ENCODE results near the genes SLC6A8, L1CAM, RPL10 and ATP6AP1.

- PRO-cap: no peak
- RAMPAGE, long total RNA: no peak
These were observed 16.0 kb downstream of the CCNQ start for GRCh38 chrX:153582946-153583267.

GRCh38 chrX:153610322-153611092 lies 11.6 kb upstream of the CCNQ start:
- PRO-cap: no peak
- RAMPAGE, long total RNA: no peak

DNA sequence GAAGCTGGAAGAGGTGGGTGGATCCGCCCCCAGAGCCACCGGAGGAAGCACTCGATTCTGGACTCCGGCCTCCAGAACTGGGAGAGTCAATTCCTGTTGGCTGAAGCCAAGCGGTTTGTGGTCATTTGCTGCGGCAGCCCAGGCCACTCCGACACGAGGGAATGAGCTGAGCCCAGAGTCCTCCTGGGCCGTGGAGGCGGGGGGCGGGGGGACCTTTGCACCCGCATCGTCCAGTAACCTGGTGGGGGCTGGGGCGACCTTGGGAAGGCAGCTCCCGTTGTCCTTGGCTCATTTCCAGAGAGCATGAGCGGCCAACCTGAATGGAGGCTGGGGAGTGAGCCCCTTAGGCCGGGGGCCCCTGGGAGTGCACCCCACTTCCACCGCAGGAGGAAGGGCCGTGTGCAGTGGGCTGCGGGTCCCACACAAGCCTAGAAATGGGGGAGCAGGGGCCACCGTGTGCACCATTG lies 20.1 kb upstream of the DUSP9 start:
- PRO-cap: no peak
- RAMPAGE, long total RNA: no peak

- PRO-cap: no peak
- RAMPAGE, long total RNA: no peak
These were observed 645 bp upstream of the PNCK start for GRCh38 chrX:153674214-153674702.

DNA sequence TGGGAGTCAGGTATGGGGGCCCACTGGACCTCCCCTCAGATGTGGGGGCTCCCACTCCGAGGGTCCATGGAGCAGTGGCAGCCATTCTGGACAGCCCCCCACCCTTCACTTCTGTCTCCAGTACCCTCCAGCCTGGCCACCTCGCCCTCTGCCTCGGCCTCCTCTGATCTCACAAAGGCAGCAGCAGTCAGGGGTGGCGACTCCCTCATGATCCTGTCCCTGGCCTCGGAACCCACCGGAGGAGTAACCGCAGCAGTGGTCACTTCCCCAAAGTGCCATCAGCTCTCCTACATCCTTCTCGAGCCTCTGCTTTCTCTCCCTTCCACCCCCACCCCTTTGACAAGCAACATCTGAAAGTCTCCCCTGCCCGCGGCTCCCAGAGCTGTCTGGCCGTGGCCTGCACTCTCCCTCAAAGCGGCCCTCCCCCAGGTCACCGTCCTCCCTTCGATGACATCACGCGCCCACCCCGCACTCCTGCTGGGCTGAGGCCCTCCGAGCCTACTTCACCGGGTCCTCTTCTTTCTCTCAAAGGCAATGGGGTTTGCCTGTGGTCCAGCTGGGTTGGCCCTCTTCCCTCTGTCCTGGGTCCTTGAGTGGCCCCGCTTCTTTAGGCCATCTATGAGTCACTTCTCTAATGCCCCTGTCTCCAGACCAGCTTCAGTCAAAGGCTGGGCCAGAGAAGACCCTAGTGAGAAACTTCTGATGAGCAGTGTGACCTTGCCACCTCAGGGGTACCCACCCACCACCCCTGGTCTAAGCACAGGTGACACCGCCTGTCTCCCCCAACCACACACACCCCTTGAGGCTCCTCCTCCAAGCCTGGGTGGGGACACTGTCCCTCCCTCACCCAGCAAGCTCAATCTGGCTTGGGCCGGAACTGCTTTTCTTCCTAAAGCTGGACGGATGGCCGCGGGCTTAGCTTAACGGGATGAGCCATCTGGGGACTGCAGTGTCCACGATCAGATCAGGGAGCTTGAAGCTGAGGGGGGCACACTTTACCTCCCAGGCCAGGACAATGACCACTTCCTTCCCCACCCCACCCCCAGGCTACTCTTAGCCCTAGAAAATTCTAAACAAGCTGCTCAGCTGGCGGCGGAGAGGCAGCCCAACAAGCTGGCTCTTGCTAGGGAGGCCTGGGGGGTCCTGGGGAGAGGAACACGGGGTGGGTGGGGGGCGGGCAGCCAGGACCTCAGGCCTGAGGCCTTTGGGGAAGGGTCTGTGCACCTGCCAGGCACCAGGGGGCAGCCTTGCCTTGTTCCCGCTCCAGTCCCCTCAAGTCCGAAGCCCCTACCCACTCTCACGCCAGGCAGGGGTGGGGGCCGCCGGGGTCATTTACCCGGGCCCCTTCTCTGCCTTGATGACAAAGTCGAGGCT lies 1.2 kb upstream of the SLC6A8 start:
- PRO-cap: no peak
- RAMPAGE, long total RNA: no peak

DNA sequence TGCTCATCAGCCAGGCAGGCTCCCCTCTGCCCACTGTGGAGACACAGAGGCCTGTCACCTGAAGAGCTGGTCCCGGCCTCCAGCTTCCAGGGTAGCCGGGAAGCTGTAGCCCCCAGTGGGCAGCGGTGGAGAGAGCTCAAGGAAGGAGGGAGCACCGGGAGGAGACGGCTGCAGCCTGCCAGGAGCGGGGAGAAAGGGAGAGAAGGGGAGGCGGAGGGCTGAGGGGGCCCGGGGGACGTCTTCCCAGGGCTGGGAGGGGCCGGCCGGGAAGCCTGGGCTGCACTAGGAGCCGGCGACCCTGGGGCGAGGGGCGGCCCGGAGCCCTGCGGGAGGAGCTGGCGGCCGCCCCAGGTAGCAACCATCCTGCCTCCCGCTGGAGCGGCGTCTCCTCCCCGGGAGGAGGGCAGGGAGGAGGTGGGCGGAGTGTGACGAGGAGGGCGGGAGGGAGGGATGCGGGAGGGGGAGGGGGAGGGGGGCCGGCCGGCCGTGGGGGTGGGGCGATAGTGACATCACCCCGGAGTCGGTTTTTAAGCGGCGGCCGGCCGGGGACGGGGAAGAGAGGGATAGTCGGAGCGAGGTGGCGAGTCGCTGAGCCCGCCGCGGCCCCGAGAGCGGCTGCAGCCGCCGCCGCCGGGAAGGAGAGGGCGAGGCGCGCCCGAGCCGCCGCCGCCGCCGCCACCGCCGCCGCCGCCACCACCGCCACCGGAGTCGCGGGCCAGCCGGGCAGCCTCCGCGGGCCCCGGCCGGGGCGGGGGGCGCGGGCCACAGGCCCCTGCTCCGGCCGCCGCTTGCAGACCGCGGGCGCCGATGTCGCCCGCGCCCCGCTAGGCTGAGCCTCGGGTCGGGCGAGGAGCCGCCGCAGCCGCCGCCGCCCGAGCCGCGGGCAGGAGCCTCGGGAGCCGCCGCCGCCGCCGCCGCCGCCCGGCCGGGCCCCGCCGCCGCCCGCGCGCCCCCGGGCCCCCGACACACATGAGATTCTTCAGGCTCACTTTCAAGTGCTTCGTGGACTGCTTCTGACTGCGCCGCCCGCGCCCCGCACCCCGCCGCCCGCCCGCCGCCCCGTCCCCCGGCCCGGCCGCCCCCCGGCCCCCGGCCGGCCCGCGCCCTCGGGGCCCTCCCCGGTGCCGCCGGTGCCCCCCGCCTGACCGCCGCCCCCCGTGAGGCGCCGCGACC lies at the start of gene SLC6A8:
SLC6A8 (plus strand) TSS at position 554 of the 1,173 bp plus-strand sequence.
- PRO-cap: bidirectional peak, plus-strand start at position 555 of the sequence, minus-strand start at position 388 of the sequence
- RAMPAGE, long total RNA: no peak

DNA sequence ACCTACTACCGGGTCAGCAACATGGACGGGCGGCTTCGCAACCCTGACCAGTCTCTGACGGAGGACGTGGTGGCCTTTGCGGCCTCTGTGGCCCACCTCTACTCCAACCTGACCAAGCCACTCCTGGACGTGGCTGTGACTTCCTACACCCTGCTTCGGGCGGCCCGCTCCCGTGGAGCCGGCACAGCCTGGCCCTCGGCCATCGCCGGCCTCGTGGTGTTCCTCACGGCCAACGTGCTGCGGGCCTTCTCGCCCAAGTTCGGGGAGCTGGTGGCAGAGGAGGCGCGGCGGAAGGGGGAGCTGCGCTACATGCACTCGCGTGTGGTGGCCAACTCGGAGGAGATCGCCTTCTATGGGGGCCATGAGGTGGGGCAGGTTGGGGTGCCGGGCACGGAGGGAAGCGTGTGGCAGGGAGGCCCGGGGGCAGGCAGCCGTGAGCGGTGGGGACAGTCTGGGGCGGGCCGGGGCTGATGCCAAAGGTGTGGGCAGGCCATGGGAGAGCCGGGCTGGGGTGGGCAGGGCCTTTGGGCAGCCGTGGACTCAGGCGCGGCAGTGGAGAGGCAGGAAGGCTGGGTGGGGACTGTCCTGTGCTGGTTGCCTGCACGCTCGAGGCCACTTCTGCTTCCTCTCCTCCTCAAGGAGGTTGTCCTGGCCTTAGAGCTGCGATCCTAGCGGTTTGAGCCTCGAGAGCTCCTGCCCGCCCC lies 1.3 kb downstream of the ABCD1 start:
- PRO-cap: no peak
- RAMPAGE, long total RNA: no peak

GRCh38 chrX:153820572-153821018 lies 9.7 kb downstream of the PDZD4 start:
- PRO-cap: no peak
- RAMPAGE, long total RNA: no peak

DNA sequence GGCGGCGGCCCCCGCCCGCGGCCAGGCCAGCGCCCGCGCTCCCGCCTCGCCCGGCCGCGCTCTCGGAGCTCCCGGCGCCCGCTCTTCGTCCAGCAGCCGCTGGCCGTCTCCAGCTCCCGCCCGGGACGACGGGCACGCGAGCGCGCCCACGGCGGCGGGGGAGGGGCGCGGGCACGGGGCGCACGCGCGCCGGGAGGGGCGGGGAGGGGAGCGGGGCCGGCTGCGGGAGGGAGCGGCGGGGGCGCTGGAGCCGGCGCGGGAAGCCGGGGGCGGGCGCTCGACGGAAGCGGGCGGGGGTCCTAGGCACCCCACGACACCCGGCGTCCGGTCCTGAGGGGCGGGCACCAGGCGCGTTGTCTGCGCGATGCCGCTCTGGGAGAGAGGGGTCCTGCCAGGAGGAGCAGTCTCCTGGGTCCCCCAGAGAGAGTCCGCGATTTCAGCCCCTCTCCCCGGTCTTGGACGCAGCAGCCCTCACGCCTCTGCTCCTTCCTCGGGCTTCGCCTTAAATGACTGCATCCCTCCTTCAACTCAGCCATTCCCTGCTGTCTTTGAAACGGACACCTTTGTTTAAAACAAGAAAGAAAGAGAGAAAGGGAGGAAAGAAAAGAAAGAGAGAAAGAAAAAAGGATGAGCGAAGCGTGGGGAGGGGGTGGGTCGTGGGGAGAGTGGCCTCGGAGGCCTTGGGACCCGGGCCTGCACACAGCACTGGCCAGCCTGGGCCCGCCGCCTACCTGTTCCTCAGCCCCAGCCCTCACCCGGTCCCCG lies 615 bp upstream of the PDZD4 start:
- PRO-cap: no peak
- RAMPAGE, long total RNA: no peak

- PRO-cap: no peak
- RAMPAGE, long total RNA: no peak
These were observed at the start of gene L1CAM for GRCh38 chrX:153886023-153886715. TSS of gene L1CAM (minus strand) at chrX:153886173.

DNA sequence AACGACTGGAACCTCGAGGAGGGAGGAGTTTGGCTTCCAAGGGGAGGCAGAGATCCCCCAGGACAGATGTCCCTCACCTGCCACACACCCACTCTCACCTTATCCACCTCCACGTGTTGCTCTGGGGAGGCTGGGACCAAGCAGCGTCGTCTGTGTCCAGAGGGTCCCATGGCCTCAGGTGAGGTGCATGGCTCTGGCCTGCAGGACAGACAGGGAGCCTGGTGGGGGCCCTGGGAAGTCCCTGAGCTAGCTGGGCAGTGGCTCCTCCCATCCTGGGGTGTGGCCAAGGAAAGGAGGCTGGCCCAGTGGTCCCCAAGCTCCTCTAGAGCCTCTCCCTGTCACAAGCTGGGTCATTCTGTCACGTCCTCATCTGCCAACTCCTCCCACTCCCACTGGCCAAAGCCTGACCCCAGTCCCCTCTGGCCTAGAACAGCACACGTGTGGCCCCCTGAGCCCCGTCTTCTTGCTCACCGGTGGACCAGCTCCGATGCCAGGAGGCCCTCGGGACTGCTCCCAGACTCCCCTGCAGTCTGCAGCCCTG lies 4.6 kb downstream of the AVPR2 start:
- PRO-cap: no peak
- RAMPAGE, long total RNA: no peak

- PRO-cap: no peak
- RAMPAGE, long total RNA: no peak
These were observed 9.3 kb downstream of the TMEM187 start for GRCh38 chrX:153981551-153982458.

GRCh38 chrX:154017796-154018431 lies 1.8 kb downstream of the IRAK1 start:
- PRO-cap: no peak
- RAMPAGE, long total RNA: no peak

DNA sequence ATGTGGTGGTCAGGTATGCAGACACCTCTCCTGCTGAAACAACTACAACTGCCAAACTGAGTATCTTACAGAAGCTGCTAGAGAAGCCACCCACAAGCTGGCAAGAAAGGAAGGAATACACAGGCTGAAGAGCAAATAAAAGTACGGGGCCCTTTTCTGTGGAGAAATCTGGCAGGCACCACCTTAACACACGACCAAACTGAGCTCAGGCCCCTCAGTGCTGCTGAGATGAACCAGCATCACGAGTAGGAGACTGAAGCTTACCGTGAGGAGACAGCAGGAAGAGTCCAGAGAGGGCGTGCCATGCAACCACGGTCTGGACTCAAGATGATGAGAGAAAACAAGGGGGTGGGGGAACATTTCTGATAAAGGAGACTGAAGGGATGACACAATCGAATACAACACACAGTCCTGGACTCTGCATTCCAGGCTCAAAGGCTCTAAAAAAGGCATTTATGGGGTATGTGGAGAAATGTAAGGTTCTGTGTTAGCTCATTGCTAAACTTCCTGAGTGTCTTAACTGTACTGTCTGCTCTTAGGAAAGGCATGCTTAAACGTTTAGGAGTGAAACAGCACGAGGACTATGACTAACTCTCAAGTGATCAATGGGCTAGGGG lies 20.5 kb upstream of the IRAK1 start:
- PRO-cap: no peak
- RAMPAGE, long total RNA: no peak

DNA sequence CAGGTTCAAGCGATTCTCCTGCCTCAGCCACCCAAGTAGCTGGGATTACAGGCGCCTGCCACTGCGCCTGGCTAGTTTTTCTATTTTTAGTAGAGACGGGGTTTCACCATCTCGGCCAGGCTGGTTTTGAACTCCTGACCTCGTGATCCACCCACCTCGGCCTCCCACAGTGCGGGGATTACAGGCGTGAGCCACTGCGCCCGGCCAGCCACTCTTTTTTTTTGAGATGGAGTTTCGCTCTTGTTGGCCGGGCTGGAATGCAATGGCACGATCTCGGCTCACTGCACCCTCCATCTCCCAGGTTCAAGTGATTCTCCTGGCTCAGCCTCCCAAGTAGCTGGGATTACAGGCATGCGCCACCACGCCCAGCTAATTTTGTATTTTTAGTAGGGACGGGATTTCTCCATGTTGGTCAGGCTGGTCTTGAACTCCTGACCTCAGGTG lies 32.9 kb upstream of the IRAK1 start:
- PRO-cap: no peak
- RAMPAGE, long total RNA: no peak

DNA sequence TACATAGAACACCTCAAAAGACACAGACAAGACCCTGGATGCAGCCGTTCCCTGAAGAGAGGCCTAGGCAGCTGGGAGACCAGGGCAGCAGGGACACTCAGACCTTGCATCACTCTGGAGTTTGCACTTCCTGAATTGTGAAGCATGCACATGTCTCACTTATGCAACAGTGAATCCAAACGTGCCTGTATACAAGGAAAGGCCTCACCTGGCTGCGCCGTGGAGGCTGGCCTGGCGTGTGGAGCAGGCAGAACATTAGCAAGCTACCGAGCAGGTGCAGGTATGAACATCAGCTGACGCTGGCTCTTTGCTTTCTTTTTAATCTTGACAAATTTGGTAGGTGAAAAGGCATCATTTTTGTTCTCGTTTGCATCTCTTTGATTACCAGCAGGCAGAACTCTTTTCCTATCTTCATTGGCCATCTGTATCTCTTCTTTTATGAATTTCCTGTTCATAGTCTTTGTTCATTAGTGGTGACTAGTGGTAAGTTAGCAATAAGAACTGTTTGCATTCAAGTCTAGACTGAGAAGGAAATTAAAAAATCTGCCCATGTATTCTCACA lies 37.1 kb upstream of the IRAK1 start:
- PRO-cap: no peak
- RAMPAGE, long total RNA: no peak

DNA sequence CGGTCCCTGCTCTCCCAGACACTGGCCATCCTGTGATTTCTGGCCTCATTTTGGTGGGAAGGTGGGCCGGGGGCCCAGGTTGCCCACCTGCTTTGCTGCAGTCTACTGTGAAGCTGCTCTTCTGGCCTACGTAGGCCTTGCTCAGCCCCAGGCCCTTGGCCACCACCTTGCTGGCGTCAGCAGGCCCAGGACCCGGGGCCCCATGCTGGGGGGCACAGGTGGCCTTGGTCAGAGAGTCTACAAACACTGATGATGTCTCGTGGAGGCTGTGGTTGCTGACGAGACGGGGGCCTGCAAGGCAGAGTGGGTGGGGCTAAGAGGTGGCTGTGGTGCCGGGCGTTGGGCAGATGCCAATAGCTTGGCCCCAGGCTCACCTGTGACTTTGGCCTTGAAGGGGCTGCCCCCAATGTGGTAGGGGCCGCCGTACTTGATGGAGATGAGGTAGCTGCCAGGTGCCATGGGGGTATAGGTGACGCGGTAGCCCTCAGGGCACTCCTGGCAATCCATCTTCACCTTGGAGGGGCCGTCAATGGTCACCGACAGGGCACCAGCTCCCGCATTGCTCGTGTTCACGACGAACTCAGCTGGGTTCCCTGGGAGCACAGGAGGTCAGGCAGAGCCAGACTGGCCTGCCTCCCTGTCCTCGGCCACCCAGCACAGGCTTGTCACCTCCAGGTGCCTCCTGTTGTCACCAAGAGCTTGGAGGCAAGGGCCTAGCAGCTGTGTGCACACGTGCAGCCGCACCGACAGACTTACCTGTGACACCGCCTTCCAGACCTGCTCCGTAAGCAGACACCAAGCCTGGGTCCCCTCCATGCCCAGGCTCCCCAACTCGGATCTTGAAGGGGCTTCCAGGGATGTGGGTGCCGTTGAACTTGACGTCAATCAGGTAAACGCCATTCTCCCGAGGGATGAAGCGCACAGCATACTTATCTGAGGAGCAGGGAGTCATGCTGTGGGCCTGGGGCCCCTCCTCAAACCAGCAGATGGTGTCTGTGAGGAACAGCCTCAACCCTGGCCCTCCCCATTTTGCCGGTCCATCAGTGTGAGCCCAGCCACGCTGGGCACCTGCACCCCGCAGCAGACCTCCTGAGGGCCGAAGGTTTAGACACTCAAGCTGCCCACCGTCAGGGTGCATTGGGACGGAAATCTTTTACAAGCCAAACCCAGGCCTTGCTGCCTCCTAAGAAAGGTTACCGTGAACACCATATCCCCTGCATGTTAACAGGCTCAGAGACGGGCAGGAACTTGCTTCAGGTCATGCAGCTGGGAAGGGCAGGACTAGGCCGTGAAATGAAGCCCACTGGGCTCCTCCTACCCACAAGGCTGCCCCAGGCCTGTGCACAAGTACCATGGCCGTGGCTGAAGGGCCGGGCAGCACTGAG lies 24.7 kb downstream of the FLNA start:
- PRO-cap: no peak
- RAMPAGE, long total RNA: no peak

DNA sequence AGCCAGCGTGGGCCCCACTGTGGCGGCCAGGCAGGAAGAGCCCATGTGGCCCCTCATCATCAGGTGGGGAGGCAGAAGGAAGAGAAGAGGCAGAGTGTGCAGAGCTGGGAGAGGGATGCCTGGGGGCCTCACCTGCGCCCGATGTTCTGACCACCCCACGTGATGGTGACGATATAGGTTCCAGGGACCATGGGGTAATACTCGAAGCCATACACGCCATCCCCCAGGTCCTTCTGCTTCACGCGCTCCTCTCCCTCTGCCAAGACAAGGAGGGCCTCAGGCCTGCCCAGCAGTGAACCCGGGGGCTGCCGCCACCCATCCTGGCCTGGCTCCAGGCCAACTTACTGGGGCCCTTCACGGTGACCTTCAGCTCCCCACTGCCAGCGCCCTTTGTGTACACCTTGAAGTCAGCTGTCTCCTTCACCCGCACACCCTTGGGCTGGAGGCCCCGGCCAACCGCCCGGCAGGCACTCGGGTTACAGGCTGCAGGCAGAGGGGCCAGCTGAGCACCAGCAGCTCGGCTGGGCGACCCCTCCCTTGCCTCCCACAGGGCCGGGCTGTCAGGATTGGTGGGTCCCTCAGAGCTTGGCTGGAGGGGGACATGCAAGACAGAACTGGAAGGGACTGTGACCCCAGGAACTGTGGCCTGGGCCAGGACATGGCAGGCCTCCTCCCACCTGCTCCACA lies 9.3 kb downstream of the FLNA start:
- PRO-cap: no peak
- RAMPAGE, long total RNA: no peak

GRCh38 chrX:154397985-154398443 lies at the start of gene RPL10:
TSS of gene RPL10 (plus strand) at chrX:154398377.
- PRO-cap: no peak
- RAMPAGE, long total RNA: no peak

DNA sequence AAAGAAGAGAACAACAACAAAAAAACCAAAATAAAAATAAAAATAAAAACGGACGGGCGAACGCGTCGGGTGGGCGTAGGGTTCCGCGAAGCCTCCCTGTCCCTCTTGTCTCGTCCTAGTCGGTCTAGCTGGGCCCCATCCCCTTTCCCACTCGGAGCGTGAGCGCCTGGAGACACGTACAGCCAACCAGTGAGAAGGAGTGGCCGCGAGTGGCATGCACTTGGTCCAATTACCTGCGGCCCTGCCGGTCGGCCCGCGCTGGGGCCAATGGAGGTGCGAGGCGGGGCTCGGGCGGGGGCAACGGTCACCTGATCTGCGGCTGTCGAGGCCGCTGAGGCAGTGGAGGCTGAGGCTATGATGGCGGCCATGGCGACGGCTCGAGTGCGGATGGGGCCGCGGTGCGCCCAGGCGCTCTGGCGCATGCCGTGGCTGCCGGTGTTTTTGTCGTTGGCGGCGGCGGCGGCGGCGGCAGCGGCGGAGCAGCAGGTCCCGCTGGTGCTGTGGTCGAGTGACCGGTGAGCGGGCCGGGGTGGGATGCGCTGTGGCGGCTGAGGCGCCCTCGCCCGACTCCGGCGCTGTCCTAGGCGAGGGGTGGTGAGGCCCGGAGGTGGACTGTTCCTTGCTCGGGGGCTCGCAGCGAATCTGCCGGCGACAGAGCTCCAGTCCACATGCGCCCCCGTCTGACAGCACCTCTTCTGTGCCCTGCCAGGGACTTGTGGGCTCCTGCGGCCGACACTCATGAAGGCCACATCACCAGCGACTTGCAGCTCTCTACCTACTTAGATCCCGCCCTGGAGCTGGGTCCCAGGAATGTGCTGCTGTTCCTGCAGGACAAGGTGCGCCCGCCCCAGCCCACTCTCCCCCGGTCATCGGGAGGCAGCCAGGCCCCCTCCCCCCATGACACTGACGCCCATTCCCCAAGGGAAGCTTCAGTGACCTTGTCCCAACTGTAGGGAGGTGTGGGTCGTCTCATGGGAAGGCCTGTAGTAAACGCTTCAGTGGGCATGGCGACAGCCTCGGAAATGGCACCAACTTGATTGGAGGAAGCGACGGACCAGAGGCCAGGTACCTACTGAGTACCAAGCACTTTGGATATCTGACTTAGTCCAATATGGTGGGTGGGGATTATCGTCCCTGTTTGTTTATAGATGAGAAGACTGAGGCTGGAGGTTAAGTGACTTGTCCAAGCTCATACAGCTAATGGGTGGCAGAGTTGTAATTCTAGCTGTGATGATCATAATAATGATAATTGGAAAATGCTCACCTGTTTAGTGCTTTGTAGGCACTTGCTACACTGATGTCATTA lies at the start of gene ATP6AP1:
ATP6AP1 (plus strand) TSS at position 339 of the 1,306 bp plus-strand sequence.
- PRO-cap: no peak
- RAMPAGE, long total RNA: start-site peak on the minus strand centred at position 120 of the sequence, 35 bp wide, 26 and 17 reads in 2 replicates